Temporal lobe (tissue), 2 donors: Measurements from ENCODE around the gene HSD17B7.

DNA sequence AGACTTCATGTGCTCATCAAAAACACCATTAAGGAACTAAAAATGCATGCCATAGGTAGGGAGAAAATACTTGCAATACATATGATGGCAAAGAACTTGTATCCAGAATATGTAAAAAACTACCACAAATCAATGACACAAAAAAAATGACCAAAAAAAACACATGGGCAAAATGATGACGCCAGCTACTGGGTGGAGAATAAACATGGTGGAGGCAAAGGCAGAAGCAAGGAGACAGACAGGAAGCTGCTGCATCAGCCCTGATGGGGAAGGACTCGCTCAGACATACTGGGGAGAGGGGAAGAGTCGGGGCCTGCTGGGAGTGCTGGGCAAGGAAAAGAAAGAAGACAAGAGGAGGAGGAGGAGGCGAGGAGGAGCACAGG, 24.4 kb downstream of the OLFML2B start:
- RAMPAGE, long total RNA, result no peak

GRCh38 chr1:162145329-162145950, 75.9 kb downstream of the NOS1AP start:
- RAMPAGE, long total RNA, result no peak

DNA sequence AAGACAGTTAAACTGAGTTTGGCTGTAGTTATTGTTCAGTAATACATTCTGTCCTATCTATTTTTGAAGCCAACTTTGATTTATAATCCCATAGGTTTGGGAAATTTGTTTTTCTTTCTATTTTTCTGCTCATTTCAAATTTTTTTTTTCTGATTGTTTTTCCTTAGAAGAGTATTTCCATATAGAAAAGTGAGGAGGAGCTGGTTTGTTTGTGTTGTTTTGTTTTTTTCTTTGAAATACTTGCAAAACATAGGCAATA, 81.3 kb downstream of the SPATA46 start:
- RAMPAGE, long total RNA, result no peak

DNA sequence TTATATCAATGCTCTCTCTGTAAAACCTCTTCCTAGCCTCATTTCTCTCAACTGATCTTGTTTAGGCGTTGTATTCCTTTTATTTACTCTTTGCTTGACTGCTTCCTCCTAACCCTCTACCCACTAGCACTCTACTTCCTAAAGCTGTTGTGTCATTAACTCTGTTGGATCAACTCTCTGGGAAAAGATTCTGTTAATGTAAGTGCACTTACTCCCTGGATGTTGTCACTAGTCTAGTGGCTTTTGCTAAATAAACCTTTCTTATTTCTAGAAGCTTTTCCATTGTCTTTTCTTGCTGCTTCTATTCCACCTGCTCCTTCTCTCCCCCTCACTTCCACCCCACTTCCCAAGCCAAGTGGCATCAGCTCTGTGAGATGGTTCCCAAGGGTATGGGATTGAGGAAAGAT, 6.4 kb downstream of the SPATA46 start:
- RAMPAGE, long total RNA, result no peak

- RAMPAGE, long total RNA, result no peak
Measured at GRCh38 chr1:162382293-162382546, 692 bp downstream of the C1orf226 start.

GRCh38 chr1:162386066-162386958, 4.8 kb downstream of the C1orf226 start:
- RAMPAGE, long total RNA, result no peak

DNA sequence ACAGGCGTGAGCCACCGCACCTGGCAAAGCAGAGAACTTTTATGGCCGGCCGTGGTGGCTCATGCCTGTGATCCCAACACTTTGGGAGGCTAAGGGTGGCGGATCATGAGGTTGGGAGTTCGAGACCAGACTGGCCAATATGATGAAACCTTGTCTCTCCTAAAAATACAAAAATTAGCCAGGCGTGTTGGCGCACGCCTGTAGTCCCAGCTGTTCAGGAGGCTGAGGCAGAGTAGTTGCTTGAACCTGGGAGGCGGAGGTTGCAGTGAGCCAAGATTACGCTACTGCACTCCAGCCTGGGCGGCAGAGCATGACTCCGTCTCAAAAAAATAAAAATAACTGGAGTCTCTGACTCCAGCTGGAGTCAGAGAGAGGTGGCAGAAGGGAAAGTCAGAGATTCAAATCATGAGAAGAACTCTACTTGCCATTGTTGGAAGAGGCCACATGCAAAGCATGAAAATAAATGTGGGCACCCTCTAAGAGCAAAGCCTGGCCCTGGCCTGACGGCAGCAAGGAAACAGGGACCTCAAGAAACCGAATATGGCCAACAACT, 16.5 kb upstream of the UAP1 start:
- RAMPAGE, long total RNA, result no peak

DNA sequence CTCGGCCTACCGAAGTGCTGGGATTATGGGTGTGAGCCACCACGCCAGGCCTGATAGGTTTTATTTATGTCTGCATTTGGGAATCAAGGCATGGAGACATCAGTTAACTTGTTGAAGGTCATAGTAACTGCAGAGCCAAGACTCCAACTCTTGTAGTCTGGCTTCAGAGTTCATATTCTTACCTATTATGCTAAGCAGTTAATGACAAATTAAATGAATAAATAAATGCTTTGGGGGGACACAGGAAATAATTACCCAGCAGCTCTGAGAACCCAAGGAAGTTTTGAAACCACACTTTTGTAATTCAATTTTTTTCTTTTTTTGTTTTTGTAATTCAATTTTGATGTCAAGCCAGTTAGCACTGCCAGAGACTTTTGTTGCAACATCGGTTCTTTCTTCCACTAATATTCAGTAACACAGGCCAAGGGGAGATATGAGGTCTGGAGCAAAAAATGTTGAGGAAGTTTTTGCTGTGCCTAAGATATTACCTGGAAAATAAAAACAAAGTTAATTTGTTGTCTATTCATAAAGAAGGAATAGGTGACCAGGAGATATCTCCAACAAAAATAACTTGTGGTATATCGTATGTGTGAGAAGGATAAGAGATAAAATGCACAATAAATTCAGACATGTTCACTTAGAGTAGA, 9.2 kb upstream of the UAP1 start:
- RAMPAGE, long total RNA, result no peak

GRCh38 chr1:162587383-162587880, 25.9 kb downstream of the UAP1 start:
- RAMPAGE, long total RNA, result no peak

DNA sequence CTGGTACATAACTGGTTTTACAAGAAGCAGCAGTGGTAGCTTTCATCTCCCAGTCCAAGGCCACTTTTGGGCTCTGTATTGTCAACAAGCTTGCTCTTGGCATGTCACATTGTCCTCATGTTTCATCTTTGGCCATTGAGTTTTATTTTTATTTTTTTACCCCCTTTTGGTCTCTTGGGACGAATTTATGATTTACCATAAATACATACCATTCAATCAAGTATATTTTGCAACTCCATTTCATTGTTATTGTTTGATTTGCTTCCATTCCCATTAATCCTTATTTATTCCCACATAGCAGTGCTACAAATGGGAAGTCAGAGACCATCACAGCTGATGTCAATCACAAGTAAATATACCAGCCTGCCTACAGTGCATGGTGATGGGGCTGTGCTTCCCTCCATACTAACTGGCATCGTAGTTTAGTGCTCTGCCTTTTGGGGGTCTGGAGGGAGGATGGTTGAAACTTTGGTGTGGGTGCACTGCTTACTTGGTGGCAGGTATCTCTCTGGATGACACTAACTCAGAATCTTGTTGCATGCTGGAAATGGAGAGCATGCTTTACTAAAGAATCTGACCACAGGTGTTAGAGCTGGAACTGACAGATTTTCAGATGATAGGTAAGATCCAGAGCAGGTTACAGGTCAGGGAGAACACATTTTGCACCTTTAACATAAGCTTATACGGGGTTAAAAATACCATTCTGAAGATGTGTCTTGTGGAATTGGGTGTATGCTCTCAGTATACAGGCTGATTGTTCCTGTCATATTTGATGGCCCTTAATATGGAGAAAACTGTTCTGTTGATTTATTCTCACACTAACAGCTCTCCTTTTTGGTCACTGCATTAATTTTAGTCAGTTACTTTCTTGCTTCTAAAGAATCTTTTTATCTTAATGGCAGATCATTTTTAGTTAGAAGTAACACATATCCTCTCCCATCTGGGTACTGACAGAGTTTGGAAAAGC, 31.2 kb downstream of the UAP1 start:
- RAMPAGE, long total RNA, result no peak

GRCh38 chr1:162612537-162613529, 19.4 kb upstream of the DDR2 start:
- RAMPAGE, long total RNA, result no peak

- RAMPAGE, long total RNA, result no peak
Measured at GRCh38 chr1:162626728-162626916, 5.6 kb upstream of the DDR2 start.

GRCh38 chr1:162690583-162691800, 58.7 kb downstream of the DDR2 start:
- RAMPAGE, long total RNA, result no peak

DNA sequence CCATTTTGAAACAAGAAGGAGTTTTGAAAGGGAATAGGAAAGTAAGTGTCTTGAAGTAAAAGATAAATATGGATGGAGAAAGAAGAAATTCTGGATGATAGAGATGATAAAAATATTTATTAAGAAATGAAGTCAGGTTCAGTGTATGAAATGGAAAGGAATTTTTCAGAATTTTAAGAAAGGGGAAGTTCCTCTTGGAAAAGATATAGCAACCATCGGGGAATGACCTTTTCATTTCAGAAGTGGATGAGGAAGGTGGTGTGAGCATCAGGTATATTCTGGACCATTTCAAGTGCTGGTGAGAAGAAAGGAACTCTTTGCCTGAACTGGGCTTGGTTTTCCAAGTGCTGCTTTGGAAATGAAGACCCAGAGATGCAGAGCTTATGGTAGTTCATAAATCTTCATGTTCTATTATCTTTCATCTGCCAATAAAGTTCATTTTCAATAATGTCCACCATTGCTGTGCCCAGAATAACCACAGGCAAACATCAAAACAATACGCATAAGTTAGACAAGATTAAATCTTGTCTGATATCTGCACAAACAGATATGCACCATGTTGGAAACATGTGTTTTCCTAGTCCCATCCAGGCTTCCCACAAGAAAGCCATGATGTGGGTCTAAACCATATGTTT, 6.8 kb upstream of the HSD17B7 start:
- RAMPAGE, long total RNA, result no peak

DNA sequence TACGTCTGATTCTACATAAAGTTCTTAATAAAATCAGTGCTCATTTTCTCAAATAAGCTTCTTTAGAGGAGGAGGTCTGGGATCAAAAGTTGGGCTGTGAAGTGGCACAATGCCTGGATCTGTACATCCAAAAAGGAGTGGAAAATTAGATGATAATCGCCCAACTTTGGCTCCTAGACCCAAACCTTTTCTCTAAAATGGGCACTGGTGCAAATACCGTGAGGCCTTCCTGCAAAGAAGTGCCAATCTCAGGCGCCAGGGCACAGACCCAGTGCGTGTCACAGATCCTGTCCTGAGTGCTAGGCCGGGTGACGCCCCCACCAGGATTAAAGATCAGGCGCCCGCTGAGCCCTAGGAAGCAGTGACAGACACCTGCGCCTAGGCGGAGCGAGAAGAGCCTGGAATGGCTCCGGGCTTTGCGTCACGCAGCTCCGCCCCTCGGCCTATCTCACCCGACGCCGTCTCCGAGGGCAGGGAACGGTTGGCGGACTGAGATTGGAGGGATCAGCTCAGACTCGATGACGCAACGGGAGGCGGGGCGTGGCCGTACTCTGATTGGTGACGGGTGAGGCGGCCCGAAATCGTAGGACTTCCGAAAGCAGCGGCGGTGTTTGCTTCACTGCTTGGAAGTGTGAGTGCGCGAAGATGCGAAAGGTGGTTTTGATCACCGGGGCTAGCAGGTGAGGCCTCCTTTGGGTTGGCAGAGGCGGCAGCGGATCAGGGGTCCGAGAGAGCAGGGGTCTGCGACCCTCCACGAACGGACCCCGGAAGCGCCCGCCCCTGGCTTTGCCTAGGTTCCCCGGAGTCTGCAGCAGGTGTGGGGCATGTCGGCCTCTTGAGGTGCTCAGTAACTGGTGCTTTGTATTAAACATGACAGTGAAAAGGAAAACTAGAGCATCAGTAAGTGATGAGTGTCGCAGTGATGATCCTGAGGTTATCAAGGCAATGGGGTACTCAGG, at the start of gene HSD17B7:
TSS of gene HSD17B7 (plus strand) at position 547 of the 959 bp plus-strand sequence.
- RAMPAGE, long total RNA, result no peak

DNA sequence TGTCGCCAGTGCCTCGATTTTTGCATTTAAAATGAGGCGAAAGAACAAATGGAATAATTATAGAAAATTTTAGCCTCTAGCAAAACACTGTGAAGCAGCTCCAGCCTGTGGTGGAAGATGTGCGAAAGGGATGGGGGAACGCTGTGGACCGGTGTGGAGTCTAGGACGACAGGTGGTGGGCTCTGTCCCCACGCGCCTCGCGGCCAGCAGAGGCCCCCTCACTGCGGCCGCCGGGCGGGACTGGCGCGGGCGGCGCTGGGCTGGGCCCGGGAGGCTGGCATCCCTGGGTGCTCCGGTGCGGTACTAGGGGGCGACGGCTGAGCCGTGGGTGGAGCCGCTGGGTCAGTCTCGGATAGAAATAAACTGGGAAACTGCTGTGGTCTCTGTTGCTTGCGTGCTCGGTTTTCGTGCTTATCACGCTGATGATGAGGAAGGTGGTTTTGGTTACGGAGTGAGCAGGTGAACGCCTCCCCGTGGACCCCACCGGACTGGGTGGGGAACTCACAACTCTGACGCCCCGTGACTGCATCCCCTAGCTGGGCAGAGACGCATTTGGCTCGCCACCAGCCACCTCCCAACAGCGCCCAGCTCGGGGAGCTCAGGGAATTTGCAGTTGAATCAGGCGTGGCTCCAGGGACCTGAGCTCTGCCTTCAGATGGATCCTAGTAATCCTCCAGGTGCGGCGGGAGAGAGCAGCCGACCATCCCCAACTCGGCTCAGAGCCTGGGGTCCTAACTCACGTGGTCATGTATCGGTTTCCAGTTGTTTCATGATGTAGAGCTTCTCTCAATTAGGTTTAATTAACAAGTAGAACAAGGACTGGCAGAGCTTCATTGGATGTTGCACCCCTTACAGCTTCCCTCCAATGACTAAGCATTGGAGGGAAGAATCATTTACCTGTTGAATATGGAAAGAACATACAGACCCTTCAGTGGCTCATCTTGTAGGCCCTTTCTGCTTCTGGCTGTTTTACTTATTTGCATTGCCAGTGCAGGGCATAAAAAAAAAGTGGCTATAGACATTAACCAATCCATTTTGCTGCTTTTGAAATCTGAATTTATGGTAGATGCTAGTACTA, 32.1 kb downstream of the HSD17B7 start:
- RAMPAGE, long total RNA, result no peak

GRCh38 chr1:162834187-162834579, 26.8 kb downstream of the CCDC190 start:
- RAMPAGE, long total RNA, result no peak

- RAMPAGE, long total RNA, result no peak
Measured at GRCh38 chr1:163315564-163315833, 6.3 kb upstream of the NUF2 start.

- RAMPAGE, long total RNA, result no peak
Measured at GRCh38 chr1:164602484-164603250, 43.7 kb downstream of the PBX1 start.

DNA sequence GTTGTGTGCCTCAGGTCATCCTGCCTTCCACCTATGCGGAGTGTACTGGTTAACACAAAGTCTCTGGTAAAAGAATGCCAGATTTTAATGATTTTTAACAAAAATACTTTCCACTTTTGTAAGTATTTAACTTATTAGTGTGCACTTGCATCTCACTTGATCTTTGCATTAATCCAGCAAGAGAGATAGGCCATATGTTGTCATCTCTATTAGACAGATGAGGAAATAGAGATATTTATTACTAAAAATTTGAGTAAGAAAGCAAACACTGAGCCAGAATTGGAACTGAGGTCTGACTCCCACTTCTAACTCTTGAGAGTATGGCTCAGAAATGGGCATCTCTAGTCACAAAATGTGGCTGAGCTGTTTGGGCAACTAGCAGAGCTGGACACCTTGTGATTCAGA, 49.4 kb downstream of the PBX1 start:
- RAMPAGE, long total RNA, result no peak